Measurements from ENCODE around the genes ATP13A2 and PADI4.

GRCh38 chr1:16984663-16985111 lies 4.3 kb upstream of the MFAP2 start:
- RRBS = no CpG with 5 or more reads among the region's 9 CpGs

DNA sequence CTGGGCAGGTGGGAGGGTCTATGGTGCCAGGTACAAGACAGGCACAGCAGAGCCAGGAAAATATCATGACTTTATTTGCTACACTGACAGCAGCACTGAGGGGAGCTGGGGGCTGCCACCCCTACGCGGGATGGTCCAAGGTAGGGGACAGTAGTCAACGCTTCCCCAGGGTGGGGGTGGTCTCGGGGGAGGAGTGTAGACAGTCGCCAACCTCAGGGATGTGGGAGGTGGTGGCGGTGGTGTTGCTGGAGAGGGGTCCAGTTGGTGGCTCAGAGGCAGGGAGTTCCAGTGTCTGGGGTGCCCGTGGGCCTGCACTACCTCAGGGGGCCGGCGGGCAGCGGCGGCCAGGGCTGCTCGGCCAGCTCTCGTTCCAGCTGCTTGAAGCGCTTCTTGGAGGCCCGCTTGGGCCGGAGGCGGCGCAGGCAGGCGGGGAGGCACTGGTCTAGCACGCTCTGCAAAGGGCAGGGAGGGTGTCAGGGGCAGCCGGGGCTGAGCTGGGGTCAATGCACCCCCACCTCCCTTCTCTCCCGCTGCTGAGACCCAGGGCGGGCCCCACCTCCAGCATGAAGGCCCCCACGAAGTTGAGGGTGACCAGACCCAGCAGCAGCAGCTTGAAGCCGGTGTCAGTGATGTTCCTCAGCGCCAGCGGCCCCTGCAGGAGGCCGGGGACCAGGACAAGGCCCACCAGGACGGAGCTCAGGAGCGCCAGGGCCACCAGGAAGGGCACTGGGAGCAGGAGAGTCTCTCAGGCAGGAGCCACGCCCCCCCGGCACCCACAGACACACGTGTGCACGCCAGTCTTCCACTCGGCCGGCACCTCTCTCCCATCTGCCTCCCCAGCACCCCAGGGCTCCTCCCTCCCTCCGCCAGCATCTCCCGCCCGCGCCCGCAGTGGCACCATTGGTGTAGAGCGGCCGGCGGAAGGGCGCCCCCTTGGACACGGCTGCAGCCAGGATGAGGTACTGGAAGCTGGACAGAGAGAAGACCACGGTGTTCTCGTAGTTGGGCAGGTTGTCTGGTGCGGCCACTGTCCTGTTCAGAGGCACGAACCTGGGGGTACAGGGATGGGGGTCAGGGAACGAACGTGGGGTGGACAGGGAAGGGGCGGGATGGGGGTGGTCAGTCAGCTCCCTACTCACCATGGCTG lies 5.9 kb upstream of the MFAP2 start:
- RRBS = 97% methylated on average over 12 of the region's 53 CpGs

- RRBS = under 1% methylated on average over 7 of the region's 107 CpGs
Measured at GRCh38 chr1:17011139-17012280, at the start of gene ATP13A2. Gene ATP13A2 (minus strand): TSS chr1:17011928.

GRCh38 chr1:17307796-17308408 lies at the start of gene PADI4:
Gene PADI4 (plus strand): TSS chr1:17308197.
- RRBS = no CpG with 5 or more reads among the region's 9 CpGs

DNA sequence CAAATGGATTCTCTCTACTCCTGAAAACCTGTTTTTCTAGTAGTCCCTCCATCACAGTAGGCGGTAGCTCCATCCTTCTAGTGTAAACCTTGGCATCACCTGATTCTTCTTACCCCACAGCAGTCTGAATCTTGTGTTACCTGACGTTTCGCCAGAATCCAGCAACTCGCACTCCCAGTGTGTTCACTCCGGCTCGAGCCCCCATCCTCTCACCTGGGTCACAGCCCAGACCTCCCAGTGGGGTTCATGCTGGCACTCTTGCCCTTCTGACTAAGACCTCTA lies 5.5 kb downstream of the PADI6 start:
- RRBS = no CpG with 5 or more reads among the region's 6 CpGs

- RRBS = 89% methylated on average over 2 of the region's 15 CpGs
Measured at GRCh38 chr1:17460227-17460929, 20.9 kb upstream of the RCC2 start.

DNA sequence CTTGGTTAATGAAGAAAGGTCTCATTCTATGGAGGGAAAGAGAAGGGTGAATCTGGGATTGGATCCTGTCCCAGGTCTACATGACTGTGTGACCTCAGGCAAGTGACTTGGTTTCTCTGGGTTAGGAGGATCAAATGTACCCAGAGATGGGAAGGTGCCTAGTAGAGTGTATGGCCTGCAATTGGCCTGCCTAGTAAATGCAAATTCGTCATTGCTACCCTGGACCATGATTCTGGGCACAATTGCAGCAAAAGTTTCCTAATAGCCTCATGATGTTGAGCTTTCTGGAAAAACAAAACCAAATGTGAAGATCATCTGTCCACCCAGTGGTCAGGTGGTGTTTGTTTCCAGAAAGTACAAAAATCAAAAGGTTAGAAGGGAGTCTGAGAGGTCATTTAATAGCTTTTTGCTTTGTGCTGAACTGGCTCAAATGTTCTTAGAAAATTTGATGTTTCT lies 49.9 kb upstream of the RCC2 start:
- RRBS = no CpG with 5 or more reads among the region's 1 CpG

DNA sequence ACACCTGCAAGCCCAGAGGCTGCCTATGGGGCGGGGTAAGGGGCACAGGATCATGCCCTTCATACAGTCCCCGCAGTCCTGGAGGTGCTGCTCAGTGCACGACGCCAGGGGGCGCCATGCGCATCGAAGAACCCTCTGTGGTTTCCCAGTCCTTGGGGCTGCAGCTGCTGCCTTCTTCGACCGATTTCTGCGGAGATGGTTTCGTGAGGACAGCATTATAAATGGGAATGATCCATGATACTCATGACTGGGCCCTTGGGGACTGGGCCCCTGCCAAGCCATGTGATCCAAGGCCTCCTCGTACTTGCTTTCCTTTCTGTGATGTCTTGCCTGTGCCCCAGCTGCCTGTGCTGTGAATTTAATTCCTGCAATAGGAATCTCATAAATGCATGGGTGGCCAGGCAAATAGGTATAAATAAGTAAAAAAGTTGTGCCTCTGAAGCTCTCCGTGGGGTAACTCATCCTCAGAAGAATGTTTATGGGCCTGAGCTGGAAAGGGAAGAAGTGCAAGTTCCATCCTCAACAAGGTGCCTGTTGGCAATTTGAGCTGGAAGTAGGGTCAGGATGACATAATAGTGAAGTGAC lies 37.0 kb upstream of the ARHGEF10L start:
- RRBS = no CpG with 5 or more reads among the region's 13 CpGs

DNA sequence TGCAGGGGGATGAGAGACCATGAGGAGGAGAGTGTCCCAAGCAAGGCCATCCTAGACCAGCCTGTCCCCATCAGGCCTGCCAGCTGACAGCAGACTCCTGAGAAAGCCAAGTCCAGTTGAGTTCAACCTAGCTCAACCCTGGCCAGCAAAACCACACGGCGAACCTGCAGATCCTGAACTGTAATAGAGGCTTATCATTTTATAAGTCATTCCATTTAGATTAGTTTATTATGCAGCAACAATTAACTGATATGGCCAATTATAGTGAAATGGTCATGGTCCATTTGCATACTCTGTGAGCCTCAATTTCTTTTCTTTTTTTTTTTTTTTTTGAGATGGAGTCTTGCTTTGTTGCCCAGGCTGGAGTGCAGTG lies 36.3 kb upstream of the ARHGEF10L start:
- RRBS = no CpG with 5 or more reads among the region's 2 CpGs

GRCh38 chr1:17545191-17545705 lies 5.8 kb downstream of the ARHGEF10L start:
- RRBS = no CpG with 5 or more reads among the region's 2 CpGs

DNA sequence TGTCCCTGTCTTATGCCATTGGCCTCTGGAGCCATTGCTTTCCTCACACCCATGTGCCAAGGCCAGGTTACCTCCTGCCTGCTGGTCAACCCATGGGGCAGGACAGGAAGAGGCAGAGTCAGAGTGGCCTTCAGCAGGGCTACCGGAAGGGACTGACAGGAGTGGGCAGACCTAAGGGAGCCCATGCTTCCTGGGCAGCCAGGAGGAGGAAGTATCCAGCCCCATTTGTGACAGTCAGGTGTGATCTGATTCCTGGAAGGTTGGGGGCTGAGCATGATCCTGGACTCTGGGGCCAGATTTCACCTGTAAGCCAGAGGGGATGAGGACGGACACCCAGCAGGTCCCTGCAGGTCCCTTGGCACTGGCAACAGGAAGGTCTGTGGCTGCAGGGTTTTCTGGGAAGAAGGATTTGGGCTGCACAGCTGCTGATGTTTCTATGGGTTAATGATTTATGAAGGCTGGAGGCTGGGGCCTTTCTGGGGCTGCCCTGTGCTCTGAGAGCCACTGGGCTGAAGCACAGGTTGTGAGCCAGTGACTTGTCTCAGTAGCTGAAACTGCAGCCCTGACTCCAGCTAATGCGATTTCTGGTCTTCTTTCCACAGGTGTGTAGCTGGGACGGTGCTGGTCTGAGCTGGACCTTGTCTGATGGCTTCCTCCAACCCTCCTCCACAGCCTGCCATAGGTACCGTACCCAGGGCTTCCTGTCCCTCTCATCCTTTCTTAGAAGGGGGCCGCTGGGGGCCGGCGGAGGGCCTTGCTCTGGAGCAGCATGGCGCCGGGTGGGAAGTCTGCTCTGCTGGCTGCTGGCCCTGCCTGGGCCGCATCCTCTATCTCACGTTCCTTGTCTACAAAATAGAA lies 40.7 kb downstream of the ARHGEF10L start:
- RRBS = no CpG with 5 or more reads among the region's 12 CpGs

- RRBS = no CpG with 5 or more reads among the region's 9 CpGs
Measured at GRCh38 chr1:17581209-17581914, 41.9 kb downstream of the ARHGEF10L start.

DNA sequence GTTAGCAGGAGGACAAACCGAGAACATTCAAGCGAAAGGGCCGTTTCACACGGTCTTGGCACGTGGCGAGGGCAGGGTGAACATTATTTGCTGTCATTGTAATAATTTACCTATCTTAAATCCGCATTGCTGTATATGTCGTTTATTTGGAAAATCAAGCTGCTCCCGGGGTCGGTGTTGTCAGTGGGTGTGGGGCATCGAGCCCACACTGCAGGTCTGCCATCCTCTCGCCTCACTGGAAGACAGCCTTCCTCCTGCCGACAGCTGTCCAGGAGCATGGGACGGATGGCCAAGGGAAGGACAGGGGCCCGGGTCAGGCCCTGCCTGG lies 87.1 kb upstream of the ACTL8 start:
- RRBS = no CpG with 5 or more reads among the region's 15 CpGs

GRCh38 chr1:18410183-18410956 lies 70.4 kb upstream of the KLHDC7A start:
- RRBS = no CpG with 5 or more reads among the region's 17 CpGs

- RRBS = no CpG with 5 or more reads among the region's 16 CpGs
Measured at GRCh38 chr1:18462993-18463670, 17.6 kb upstream of the KLHDC7A start.

DNA sequence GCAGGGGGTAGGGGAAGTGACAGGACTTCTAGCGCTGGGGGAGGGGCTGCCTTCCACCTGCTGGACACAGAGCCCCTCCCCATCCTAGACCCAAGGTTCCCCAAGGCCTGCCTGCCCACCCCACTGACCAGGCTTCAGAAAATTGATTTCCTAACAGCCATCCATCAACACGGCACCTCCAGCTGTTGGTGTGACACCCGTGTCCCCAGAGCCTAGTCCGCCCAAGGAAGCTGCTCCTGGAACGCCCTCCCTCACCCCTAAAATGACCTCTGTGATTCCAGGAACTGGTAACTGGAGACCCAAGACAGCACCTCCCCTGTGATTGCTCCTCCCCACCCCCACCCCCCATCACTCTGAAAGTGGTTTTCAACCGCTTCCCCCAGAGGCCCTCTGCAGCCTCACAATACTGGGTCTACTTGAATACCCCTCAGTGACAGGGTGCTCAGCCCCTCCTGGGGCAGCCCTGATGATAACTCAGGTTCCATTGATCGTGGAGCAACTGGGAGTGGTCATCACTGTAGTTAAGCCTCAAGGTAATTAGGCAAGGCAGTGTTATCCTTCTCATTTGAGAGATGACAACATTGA lies 52.1 kb downstream of the TAS1R2 start:
- RRBS = no CpG with 5 or more reads among the region's 7 CpGs

- RRBS = no CpG with 5 or more reads among the region's 5 CpGs
Measured at GRCh38 chr1:18900977-18901717, 1.2 kb downstream of the ALDH4A1 start.

DNA sequence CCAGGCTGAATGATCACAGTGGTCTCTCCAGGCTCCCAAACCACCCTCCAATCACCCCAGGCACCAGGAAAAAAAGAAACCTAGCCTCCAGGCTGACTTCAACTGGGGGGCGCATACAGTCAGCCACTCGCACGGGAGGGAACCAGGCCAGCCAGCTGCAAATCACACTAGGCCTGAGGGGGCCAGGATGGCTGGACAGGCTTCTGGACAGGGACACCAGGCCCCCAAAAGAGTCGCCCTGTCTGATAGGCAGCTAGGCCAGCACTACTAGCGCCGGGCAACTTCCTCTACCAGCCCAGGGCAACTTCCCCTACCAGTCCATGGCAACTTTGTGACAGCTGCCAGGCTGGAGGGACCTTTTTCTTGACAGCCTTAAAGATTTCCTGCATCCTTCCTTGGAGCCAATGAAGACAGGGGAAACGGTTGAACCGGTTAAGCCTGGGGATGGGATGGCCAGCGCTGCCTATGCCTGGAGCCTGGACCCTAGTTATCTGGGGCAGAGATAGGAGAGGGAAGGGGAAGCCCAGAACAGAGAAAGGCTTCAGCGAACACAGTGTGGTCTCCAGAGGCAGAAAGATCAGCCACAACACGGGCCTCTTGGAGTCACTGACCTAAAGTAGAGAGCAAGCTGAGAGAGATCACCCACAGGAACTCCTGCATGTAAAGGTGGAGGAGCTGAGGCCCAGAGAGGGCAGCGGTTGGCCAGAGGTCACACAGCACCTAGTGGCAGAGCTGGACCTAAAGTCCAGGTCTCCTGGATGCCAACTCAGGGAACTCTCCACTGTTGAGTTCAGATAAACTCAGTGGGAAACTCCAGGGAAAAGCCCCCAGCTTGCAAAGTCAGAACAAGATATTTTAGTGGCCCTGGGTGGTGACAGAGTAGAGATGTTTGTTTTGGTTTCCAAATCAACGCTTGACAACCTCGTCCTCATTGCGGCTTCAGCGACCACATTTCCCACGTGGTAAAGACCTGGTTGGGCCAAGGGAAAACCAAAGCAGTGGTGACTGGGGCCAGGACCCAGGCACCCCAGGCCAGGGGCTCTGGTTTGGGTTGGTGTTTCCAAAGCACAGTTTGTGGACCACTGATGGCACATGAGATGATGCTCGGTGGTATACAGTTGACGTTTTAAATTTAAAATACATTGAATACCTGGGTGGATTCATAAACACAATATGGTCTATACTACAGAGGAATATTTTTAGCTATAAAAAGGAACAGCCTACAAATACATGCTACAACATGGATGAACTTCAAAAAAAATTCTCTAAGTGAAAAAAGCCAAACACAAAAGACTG lies 4.7 kb downstream of the IFFO2 start:
- RRBS = no CpG with 5 or more reads among the region's 19 CpGs

DNA sequence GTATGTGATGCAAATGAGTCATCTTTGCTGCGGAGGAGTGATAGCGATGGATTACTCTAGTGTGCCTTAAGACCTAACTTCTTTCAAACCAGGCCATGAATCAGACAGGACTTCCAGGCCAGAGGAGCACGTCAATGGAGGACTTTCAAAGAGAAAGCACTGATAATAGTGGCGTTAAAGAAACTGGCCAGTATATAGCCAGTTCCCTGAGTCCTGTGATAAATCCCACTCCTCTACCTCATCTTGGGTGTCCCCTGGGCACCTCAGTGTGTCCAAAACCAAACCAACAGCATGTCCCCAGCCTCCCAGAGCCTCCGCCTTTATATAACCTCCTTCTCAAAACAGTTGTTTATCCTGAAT lies 47.0 kb upstream of the IFFO2 start:
- RRBS = no CpG with 5 or more reads among the region's 5 CpGs

- RRBS = no CpG with 5 or more reads among the region's 8 CpGs
Measured at GRCh38 chr1:19013485-19014104, 57.1 kb upstream of the IFFO2 start.